ENCODE results near the gene TCOF1.

DNA sequence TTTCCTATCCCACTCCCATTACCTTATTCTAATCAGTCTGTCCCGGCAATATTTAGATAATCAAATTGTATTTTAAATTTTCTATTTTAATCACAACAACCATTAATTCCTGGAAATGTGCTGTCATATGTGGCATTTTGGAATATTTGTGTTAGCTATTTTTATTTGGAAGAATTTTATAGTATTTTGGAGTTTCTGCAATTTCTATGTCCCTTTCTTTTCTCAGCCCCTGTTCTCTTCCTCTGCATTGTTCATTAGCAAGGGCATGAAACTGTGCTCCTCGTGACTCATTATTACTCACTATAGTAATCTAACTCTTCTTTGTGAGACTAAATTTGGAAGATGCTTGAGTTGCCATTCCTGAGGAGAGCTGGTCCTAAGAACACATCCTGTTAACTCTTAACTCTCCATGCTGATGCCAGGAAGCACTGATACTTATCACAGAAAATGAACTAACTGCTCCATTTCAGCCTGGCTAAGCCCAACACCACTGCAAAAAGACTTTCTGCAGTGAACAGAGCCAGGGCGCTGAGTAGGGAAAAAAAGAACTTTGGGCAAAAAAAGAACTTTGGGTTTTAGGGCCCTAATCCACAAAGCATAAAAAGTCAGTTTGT lies 10.5 kb upstream of the CSNK1A1 start:
- PRO-cap, 2 experiments: no peak in any of the 2 experiments

DNA sequence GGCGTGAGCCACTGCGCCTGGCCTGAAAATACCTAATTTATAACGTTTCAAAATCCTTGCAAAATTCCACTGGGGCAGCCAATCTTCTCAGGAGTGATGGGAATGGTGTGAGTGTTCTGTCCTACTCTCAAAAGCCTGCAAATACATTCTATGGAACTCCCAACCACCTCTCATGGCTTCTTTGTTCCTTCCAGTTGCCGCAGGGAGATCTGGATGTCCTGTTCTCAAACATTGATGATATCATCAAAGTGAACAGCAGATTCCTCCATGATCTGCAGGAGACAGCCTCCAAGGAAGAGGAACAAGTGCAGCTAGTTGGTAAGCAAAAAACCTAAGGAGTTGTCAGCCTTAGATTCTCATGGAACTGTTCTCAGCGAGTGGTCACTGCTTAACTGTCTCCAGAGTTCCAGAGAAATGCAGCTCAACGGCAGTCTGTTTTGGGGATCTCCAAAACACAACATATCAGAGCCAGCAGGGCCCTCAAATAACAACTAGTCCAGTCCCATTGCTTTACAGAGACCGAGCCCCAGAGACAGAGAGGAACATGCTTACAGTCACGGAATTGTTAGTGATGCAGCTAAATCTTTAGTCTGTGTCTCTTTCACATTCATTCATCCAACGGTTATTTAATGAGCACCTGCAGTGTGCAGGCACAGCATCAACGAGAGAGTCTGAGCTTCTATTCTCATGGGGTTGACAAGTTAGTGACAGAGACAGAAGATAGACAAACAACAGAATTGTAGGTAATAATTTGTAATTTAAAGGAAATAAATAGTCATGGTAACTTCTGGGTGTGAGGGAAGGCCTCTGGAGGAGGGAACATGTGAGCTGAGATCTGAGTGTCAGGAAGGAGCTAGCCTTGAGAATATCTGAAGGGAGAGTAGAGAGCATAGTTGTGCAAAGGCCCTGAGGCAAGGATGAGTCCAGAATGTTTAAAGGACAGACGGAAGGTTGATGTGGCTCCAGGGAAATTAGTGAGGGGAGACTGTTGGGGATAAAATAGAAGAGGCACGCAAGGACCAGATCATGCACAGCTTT lies 19.9 kb downstream of the ARHGEF37 start:
- PRO-cap, 2 experiments: no peak in any of the 2 experiments

DNA sequence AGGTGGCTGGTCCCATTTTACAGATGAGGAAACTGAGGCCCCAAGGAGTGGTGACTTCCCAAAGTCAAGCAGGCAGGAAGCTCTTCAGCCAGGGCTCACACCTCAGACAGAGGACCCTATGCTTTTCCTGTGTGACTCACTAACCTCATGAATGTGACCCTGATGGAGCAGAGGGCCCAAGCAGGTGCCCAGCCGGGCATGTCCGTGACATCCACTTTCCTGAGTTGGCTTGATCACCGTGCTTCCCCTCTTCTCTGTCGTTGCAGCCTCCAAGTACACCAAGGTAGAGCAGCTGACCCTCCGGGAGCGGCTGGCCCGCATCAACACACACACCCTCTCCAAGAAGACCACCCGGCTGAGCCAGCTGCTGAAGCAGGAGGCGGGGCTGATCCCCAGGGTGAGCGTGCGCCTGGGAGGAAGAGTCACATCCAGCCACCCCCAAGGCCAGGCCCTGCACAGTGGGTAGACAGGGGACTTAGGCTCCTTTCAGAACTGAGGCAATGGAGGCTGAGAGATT lies 36.7 kb downstream of the ARHGEF37 start:
- PRO-cap, 2 experiments: no peak in any of the 2 experiments

DNA sequence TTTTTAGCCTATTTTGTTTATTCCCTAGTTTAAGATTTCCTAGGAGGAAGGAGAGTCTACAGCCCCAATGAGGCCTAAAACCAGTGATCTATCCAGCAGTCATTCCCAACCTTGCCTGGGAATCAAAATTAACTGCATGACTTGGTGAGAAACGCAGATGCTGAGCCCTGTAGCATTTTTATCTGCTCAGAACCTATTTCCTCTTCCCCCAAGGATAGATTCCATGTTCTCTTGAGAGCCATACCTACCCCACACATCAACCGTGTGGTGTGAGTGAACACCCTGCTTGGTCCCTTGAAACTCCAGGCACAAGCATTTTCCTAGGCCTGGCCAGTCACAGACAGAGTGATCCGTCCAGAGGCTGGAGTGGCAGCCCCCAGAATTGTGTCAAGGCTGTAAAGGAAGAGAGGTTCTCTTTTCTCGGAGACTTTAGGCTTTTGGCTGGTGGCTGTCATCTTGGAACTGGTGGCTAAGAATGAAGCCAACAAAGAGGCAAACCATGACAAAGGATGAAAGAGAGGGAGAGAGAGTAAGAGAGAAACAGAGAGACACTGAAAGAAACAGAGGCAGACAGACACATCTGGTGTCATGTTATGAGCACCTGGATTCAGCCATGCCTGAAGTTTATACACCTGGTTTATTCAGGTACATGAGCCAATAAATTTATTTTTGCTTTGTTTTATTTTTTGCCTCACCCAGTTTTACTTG lies 66.0 kb downstream of the ARHGEF37 start:
- PRO-cap, 2 experiments: no peak in any of the 2 experiments

DNA sequence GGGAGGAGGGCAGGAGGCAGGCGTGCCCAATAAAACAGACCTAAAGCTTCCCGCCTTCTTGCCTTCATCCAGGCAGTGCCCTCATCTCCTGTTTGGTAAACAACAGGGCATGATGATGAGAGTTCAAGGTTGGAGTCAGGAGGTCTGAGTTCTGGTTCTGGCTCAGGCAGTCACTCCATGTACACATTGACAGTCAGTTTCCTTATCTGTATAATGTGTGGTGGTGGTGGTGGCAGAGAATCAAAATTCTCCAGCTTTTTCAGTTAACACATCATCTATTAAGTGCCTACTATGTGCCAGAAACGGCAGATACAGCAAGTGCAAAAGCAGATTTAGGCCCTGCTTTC lies 1.5 kb upstream of the PPARGC1B start:
- PRO-cap, 2 experiments: no peak in any of the 2 experiments

DNA sequence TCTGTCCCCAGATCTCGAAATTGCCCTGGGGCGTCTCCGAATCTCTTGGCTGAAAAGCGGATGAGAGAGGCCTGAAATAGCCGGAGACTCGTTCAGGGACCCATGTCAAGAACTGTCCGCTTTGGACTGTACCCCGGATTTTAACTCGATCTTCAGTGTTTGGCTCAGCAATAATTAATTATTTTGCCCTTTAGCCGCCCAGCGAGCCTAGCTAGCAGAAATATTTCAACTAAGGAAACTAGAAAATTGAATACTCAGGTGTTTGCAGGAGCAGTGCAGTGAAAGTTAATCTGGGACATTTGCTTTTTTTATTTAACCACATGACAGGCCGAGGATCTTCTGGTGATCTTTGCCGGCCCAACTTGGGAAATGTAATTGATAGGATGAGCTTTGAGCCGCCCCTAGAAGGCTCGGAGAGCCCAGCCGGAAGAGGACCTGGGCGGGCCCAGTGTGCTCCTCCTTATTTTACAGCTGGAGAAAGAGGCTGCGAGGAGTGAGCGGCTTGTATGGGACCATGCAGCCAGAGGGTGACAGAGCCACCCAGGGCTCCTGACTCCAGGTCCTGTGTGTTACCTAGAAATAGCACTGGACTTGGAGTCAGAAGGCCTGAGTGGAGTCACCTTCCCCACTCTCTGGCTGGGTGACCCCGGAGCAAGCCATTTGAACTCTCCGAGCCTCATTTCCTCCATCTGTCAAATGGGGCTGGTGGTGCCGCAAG lies 2.3 kb downstream of the PPARGC1B start:
- PRO-cap, 2 experiments: no peak in any of the 2 experiments

DNA sequence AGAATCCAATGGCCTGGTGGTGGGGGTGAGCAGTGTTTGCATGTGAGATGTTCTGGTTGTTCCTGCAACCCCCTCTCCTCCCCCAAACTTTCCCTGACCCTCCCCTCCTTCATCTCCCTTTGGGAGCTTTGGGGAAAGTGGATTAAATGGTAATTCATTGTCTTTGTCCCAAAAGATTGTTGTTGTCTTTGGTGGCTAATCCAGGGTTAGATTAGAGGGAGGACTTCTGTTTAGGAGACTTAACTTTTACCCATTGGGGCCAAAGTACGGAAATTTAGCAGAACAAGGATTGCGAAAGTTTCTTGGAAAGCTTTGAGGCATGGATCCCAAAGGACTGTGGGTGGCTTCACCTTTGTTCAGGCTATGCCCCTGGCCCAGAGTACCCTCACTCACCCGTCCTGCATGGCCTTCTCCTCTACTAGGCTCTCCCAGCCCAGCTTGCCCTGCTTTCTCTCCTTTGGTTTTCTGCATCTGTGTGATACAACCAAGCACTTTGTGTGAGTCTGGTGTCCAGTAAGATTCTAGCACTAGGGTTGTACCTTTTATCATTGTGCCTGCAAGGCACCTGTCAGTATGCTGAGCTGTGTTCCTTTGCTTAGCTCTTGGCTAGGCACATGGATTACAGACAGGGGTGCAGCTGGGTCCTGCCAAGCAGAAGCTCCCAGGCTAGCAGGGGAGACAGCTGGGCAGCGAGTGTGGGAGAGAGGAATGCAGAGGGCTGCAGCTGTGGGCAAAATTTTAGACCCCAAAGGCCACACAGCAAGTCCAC lies 3.1 kb downstream of the PPARGC1B start:
- PRO-cap, 2 experiments: no peak in any of the 2 experiments

DNA sequence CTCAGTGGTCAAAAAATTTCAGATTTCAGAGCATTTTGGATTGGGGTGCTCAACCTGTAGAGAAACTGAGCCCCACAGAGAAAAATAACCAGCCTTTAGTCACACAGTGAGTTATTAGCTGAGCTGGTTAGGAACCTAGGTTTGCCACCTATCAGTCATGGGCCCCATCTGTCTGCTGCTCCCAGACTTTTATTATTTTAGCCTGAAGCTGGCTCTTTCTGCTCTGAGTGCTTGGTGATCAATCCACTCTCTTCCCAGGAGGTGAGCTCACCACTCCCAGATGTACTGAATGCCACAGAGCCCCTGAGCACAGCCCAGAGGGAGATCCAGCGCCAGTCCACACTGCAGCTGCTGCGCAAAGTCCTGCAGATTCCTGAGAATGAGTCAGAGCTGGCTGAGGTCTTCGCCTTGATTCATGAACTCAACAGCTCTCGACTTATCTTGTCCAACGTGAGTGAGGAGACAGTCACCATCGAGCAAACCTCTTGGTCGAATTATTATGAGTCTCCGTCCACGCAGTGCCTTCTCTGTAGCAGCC lies 35.9 kb downstream of the HMGXB3 start:
- PRO-cap, 2 experiments: no peak in any of the 2 experiments

- PRO-cap, 2 experiments: no peak in any of the 2 experiments
Observed at GRCh38 chr5:150089023-150089259, 2.6 kb upstream of the CSF1R start.

DNA sequence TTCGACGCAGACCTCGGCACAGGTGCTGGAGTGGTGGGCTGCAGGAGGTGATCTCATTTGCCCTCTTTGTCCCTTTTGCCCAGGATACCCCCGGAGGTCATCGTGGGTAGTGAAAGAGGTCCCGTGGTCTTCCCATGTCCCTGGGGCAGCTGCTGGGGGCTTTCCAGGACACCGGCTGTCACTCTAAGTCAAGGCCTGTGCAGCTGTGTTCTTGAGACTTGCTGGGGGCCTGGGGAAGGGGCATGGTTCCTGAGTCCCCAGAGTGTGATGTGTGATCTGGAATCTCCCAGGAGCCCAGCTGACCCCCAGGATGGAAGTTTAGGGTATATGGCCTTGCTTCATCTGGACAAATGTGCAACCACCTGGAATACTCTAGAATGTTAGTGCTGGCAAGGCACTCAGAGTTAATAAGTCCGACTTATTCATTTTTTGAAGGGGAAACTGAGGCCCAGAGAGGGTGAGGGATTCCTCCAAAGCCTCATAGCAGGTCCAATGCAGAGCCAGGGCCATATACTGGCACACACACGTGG lies 28.1 kb upstream of the CSF1R start:
- PRO-cap, 2 experiments: no peak in any of the 2 experiments

DNA sequence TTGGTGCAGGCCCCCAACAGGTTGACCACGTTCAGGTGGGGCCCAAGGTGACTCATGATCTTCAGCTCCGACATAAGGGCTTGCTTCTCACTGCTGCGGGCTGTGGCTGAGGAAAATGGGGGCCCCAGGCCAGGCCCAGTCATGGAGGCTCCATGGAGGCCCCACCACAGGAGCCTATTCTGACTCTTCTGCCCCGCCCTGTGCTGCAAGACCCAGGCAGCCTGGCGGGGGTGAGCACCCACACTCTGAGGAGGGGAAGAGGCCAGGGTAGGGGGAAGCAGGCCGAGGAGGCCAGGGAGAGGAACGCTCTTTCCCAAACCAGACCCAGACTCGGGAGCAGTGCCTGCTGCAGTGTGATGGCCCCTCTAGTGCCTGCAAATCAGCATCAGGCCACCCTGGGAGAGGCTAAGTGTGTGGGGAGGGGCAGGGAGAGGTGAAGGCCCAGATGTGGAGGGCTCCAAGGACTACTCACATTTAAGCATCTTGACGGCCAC lies 31.3 kb downstream of the PDGFRB start:
- PRO-cap, 2 experiments: no peak in any of the 2 experiments

DNA sequence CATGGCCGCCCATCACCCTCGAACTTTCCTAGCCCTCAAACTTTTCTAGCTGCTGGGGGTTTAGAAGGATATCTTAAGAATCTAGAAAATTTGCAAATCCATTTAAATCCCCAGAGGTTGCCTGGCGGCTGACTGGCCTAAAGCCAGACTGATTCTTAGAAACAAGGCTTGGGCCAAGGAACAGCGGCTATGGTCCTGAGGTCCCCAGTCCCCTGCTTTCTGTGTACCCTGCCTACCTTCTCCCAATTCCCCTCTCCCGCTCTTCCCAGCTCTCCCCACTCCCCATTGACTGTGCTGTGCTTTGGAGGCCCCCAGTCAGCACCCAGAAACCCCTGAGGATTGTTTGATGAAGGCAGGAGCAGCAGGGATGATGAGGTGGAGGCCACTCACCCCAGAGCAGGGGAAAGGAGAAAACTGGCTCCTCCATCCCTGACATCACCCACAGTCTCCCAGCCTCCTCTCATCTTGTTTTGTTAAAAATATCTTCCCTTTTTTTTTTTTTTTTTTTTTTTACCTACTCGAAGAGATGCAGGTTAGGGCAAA lies 765 bp downstream of the PDGFRB start:
- PRO-cap, 2 experiments: no peak in any of the 2 experiments

- PRO-cap, 2 experiments: no peak in any of the 2 experiments
Observed at GRCh38 chr5:150164452-150164999, 2.1 kb upstream of the CDX1 start.

GRCh38 chr5:150303743-150303997 lies 965 bp upstream of the ARSI start:
- PRO-cap, 2 experiments: no peak in any of the 2 experiments

DNA sequence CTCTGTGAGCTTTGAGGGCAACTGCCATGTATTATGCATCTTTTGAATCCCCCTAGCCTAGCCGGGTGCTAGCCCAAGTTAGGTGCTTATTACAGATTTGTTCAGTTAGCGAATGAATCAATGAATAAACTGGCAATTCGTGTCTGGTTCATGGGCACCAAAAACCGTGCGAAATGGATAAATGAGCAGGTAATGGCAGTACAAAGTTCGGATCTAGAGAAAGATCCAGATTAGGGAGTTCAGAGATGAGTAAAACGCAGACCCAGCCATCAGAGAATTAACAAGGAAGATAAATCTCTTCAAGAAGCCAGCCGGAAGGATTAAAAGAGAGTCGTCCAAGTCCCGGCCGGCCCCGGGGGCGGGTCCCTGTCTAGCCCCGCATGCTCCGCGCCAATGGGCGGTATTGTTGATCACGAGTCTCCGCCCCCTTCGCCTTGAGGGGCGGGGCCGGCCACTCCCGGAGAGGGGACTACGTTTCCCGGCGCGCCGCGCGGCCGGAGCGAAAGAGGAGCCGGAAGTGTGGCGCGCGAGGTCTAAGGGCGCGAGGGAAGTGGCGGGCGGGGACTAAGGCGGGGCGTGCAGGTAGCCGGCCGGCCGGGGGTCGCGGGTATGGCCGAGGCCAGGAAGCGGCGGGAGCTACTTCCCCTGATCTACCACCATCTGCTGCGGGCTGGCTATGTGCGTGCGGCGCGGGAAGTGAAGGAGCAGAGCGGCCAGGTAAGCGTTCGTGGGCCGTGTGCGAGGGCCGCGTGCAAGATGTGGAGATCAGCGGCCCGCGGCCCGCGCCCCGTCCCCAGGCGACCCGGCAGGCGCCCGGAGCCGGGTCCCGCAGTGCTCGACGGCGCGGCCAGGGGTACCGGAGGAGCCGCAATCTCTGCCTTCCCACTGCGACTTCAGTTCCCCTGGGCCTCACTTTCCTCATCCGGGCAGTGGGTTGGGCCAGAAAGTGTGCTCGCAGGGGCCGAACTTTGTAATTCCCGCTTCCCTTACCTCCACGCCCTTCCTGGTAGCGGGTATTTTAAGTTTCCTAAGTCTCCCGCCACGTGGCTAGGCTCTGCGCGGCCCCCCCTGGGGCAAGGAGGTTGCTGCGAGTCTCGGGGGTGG lies at the start of gene TCOF1:
Gene TCOF1, plus strand, starts transcription at position 560 of the 1,104 bp plus-strand sequence.
- PRO-cap, 2 experiments: peak in 2 of 2 experiments; most common plus-strand start position 536 of the sequence (in 1); most common minus-strand start position 279 of the sequence (in 1)

DNA sequence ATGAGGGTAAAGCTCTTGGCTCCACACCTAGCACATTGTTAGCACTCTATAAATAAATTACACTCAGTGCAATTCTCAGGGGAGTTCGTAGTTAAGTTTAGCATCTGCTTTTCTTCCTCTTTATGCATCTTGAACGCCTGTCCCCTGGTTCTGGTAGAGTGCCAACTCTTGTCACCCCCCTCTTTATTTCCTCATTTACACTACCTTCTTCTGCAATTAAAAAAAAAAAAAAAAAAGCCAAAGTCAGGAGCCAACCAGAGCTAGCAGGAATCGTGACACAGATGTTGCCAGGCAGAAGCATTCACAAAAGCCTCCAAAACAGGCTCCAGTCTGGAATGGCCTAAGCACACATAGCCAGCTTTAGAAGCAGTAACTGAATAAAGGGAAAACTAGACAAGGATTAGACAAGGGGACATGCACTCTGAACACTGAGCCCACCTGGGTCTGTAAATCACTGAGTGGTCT lies 2.2 kb downstream of the CD74 start:
- PRO-cap, 2 experiments: peak in 2 of 2 experiments; most common plus-strand start position 392 of the sequence (in 2); most common minus-strand start position 155 of the sequence (in 1)

DNA sequence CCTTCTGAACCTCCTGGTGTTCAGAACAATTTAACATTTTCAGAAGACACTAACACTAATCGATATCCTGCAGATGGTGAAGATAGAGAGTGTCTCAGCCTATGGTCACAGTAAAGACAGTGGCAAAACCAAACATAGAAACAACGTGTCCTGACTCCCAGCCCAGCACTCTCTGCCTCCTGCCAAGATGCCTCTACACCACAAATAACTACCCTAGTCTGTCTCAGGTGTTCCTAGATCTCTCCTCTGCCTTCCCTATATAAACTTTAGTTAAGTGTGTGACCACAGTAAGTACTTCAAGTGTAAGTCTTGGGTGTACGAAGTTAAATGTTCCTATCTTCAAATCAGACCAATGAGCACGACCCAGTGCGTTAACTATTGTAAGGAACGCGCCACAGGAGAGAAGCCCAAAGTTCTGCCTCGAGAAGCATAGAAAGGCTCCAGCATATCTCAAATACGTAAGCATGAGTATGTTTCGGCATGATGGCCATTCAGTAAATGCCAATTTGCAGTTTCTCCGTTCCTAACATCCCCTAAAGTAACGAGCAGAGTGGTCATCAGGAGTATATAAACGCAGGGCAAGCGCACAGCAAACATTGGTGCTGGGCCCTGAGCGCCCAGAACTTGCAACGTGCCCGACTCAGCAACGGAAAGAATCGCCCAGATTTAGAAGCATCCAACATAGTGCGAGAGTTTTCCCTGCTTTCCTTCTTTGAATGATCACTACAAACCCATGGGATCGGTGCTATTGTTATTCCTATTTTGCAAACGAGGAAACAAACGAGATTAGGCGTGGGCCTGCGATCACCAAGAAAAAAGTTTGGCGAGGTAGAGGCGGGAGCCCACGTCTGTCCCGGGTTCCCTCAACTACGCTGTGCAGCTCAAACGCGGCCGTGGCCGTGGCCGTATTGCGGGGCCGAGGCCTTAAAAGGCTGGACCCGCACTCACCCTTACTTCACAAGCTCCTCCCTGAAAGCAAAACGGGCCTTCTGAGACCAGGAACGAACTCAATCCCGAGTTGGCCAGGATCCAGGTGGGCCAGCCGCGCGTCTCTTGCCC lies 672 bp downstream of the RPS14 start:
- PRO-cap, 2 experiments: no peak in any of the 2 experiments

DNA sequence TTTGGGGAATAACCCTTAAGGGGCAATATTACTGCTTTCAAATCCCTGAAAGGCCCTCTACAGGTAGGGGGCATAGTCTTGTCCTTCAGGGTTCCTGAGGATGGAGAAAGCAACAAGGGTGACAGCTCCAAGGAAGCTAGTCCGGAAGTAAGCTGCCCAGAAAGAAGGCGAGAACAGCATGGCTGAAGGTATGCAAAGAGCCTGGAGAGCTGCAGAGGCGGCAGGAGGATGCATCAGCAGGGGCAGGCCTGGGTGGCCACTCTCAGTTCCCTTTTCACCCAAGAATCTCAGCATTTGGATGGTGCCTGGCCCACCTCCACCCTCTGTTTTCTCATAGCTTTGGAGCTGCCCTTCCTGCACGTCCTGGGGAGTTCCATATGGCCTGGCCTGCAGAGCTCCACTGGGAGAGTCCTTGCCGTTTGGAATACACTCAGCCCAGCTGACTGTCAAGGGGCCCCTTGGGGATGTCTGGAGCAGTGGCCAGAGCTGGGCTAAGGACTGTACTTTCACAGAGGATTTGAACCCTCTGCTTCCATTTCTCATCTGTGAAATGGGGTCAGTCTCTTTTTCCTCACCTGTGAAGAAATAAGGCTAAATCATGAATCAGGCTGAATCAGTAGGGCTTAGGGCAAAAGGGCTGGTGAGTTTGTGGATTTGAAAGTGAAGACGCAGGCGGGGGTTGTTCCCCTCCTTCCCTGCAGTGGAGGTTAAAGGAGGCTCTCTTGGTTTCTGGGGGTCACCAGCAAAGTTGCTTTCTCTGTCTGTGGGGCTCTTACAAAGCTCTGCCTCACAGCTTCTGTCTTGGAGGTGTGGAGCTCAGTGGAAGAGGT lies 17.9 kb upstream of the NDST1 start:
- PRO-cap, 2 experiments: no peak in any of the 2 experiments

DNA sequence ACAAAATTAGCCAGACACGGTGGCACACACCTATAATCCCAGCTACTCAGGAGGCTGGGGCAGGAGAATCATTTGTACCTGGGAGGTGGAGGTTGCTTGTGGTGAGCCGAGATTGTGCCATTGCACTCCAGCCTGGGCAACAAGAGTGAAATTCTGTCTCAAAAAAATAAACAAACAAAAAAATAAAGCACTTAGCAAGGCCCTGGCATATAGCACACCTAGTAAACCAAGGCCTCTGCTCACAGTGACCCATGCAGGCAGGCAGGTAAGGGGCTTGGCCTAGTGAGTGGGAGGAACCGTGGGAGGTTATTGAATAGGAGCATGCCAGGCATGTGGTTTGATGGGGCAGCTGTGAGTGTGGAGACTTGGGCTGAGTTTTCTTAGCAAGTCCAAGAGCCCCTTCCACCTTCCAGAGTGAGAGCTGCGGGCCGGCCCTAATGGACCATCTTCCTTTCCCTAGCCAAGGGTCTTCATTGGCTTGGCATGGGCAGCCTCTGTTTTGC lies 4.6 kb upstream of the NDST1 start:
- PRO-cap, 2 experiments: no peak in any of the 2 experiments

GRCh38 chr5:150506409-150506927 lies 1.5 kb upstream of the NDST1 start:
- PRO-cap, 2 experiments: no peak in any of the 2 experiments